Bronchus (tissue), 1 donor: ENCODE measurements around a stretch of chr10.

GRCh38 chr10:78515066-78515526 lies 481.4 kb downstream of the RPS24 start:
- PRO-cap, result no peak

- PRO-cap, result no peak
Observed at GRCh38 chr10:78651547-78651823, 417.3 kb upstream of the ZMIZ1 start.

GRCh38 chr10:78937839-78938614 lies 130.7 kb upstream of the ZMIZ1 start:
- PRO-cap, result no peak

GRCh38 chr10:78974399-78975187 lies 94.2 kb upstream of the ZMIZ1 start:
- PRO-cap, result unidirectional peak, minus-strand start at chr10:78974888

GRCh38 chr10:79019945-79020174 lies 48.9 kb upstream of the ZMIZ1 start:
- PRO-cap, result no peak

GRCh38 chr10:79066968-79067830 lies 1.6 kb upstream of the ZMIZ1 start:
- PRO-cap, result bidirectional peak, plus-strand start at chr10:79067112, minus-strand start at chr10:79067114; bidirectional peak, plus-strand start at chr10:79067470, minus-strand start at chr10:79067377

DNA sequence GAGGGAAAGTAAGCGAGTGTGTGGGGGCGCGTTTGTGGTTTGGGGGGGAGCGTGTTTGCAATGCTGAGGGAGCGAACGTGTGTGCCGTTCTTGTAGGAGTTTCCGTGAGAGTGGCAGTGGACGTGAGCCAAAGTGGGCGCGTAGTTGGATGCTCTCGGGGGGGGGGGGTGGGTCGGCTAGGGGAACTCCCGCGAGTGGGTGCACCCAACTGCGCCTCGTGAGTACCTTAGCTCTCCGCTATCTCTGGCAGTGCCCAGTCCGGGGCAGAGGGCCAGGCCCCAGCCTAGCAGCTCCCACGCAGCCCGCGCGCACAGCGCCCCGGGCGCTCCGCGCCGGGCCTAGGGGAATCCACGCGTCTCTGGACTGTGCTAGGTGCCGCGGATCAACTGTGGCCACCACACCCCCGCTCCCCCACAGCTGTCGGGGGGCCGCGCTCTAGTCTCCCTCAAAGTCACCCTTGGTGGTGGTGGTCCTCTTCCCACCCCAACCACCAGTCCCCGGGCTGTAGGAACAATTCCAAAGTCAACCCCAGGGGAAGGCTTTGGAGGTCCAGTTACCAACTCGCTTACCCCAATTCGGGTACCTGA lies 842 bp upstream of the ZMIZ1 start:
- PRO-cap, result bidirectional peak, plus-strand start at position 256 of the sequence, minus-strand start at position 106 of the sequence

DNA sequence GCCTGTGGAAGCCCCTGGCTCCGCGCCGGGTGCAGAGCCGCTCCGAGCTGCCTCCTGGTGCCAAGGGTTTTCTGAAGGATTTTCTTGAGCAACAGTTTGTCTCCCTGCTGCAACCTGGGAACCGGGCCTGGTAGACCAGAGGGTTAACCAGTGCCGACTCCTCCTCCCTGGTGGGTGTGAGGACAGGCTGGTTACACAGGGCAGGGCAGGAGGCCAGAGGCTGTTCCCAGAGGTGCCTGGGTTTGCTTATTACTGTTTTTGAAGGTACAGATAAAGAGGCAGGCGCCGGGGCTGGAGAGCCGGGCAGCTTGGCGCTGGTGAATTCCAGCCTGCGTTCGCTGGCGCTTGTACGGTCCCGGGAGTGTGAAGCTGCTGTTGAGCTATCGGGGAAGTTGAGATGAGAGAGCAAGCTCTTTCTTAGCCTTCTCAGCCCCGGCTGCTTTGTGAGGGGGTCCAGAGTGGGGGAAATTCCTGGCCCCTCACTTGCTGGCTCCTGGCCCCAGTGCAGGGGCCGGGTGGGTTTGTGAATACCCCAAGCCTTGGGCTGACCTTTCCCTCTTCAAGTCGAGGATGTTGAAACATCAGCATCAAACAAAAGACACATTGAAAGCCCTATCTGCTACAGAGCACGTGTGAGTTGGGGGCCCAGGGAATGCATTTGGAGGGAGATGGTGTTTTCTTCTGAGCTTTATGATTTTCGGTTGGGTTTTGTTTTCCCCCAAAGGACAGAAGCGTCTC lies 2.5 kb downstream of the ZMIZ1 start:
- PRO-cap, result bidirectional peak, plus-strand start at position 273 of the sequence, minus-strand start at position 73 of the sequence

- PRO-cap, result no peak
Observed at GRCh38 chr10:79077384-79078189, 8.8 kb downstream of the ZMIZ1 start.

GRCh38 chr10:79083783-79084881 lies 15.4 kb downstream of the ZMIZ1 start:
- PRO-cap, result bidirectional peak, plus-strand start at chr10:79084454, minus-strand start at chr10:79084335

GRCh38 chr10:79084882-79085713 lies 16.3 kb downstream of the ZMIZ1 start:
- PRO-cap, result no peak

DNA sequence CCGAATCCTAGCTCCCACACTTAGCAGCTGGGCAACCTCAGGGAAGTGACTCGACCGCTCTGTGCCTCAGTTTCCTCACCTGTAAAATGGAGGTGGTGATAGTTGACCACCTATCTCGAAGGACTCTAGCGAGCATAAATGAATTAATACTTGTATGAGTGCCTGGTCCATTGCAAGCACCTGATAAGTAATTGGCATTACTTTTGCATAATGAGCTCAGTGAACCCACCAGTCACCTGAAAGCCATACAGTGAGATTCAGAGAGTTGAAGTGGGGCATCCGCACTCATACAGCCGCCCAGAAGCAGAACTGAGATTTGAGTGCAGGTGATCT lies 29.6 kb downstream of the ZMIZ1 start:
- PRO-cap, result no peak

- PRO-cap, result no peak
Observed at GRCh38 chr10:79136241-79136994, 67.7 kb downstream of the ZMIZ1 start.

DNA sequence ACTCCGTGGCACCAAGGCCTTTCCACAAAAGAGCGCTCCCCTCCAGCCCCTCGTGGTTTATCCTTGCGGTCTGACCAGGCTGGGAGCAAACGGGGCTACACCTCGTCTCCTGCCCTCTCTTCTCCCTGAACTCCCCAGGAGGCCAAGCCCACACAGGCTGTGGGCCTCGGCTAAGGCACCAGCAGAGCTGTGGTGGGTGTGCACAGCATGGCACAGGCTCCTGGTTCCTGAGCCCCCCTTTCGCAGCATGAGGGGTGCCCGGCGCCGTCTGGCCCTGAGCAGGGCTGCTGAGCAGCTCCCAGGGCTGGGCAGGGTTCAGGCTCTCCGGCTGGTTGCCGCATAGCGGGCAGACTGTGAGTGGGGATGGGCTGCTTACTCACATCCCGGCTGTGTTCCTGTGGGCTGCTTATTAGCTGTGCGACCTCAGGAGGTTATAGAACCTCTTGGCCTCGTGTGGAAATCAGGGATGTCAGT lies 90.4 kb downstream of the ZMIZ1 start:
- PRO-cap, result no peak

DNA sequence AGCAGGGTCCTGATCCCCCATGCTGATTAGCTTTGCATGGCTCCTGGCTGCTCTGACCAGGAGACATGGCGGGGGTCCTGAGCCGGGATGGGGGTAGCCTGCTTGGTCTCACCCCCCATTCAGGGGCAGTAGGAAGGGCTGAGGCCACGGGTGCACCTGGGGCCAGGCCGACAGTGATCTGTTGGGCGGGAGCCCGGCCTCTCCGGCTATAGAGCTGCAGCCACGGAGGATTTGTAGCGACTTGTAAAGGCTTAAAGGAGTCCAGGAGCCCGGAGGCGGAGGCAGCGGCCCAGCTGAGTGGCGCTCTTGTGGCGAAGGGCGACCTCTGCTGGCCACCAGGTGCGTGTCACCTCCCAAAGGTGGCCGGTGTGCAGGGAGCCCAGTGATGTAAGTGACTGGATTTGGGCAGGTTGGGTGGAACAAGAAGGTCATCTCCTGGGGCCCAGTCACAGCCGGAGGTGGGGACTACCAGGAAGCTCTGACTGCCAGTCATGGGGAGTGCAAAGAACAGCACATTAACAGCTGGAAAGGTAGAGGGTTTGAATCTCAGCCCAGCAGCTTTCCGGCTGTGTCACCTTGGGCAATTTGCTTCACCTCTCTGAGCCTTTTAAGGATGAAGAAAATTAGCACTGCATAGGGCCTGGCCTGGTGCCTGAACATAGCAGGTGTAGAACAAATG lies 126.7 kb downstream of the ZMIZ1 start:
- PRO-cap, result no peak

GRCh38 chr10:79210245-79210838 lies 136.9 kb upstream of the PPIF start:
- PRO-cap, result no peak

DNA sequence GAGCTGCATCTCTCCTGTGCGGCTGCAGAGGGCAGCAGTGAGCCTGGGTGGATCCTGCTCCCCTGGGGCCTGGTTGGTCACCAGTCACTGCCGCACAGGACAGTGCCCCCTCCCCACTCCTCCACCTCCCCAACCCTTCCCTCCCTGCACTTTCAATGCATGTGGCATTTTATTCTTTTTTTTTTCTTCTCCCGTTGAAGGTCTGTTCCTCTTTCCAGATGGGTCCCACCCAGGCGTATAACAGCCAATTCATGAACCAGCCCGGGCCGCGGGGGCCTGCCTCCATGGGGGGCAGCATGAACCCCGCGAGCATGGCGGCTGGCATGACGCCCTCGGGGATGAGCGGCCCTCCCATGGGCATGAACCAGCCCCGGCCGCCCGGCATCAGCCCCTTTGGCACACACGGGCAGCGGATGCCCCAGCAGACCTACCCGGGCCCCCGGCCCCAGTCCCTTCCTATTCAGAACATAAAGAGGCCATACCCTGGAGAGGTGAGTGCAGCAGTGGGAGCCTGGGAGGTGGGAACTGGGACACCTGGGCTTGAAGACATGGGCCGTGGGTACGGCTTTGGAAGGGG lies 54.0 kb upstream of the PPIF start:
- PRO-cap, result no peak

DNA sequence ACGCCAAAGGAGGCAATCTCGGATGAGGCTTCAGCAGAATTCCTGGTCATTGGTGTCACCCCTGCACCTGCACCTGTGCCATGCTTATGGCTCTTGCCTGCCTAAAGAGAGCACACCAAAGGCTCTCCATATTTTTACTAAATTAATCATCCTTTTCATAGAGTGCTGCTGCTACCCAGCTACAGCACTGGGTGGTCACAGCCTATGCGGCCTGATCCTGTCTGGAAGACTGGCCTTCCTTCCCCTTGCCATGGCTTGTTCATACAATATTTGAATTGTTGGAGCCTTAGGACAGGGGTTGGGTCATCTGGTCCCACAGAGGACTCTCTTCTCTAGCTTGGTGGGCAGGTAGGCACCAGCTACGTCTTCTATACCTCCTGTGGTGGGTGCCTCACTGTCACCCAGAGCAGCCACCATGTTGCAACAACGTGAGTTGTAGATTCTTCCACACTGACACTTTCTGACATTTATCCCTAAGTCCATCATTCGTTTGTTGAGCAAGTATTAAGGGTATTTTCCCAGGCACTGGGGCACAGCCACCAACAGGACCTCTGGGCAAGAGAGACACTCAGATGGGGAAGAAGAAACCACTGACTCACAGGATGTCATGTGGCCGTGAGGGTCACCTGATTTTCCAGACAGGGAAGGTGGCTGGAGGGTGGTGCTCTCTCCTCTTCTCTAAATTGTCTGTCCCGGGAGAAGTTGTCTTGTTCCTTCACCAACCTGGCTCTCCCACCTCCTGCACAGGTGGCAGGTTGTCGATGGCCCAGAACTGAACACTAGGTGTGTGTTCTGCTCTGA lies 51.9 kb upstream of the PPIF start:
- PRO-cap, result no peak

GRCh38 chr10:79298703-79299777 lies 48.2 kb upstream of the PPIF start:
- PRO-cap, result no peak

- PRO-cap, result no peak
Observed at GRCh38 chr10:79313592-79314279, 33.5 kb upstream of the PPIF start.